ENCODE measurements around the gene WIPI1.

- PRO-cap, result unidirectional peak, minus-strand start at chr17:68134954
These were observed 99.1 kb downstream of the KPNA2 start for GRCh38 chr17:68134700-68135006.

GRCh38 chr17:68161630-68162548, 86.0 kb upstream of the AMZ2 start:
- PRO-cap, result no peak

DNA sequence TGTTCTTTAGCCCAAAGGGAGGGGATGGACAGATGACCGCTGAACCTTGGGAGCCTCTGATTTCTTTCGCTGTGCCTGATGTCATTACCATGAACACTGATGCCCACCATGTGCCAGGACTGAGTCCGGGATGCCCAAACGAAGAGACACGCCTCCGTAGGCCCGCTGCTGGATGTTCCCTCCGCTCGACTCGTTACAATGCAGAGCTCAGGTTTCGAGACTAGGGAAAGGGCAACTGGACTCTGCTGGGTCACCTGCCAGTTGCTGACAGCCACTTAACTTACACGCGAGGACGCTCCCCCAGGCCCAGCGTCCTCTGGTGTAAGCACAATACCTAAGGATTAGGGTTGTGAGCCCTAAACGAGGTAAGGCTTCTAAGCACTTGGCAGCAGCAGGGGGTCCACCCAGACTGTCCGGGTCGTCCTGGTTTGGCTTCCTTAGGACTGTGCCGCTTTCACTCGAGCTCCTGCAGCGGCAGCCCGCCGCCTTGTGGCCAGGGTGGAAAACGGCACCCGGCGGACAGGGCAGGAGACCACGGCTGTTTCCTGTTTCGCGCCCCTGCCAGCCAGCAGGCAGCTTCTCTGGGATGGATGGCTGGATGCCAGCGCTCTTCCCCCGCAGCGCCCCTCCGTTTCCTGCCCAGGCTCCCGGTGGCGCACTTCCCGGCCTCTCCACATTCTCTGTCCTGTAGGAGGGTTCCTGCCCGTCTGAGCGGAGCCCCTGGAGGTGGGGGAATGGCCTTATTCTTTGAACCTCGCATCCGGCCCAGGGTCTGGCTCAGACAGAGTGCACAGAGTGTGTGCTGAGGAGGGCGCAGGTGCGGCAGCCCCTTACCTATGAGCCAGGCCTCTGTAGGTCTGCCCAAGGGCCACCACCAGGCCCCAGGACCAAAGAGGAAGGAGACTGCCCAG, 47.1 kb upstream of the AMZ2 start:
- PRO-cap, result bidirectional peak, plus-strand start at position 784 of the sequence, minus-strand start at position 489 of the sequence

- PRO-cap, result no peak
These were observed 1.5 kb downstream of the AMZ2 start for GRCh38 chr17:68249201-68249833.

- PRO-cap, result no peak
These were observed 1.5 kb downstream of the SLC16A6 start for GRCh38 chr17:68289253-68290044.

DNA sequence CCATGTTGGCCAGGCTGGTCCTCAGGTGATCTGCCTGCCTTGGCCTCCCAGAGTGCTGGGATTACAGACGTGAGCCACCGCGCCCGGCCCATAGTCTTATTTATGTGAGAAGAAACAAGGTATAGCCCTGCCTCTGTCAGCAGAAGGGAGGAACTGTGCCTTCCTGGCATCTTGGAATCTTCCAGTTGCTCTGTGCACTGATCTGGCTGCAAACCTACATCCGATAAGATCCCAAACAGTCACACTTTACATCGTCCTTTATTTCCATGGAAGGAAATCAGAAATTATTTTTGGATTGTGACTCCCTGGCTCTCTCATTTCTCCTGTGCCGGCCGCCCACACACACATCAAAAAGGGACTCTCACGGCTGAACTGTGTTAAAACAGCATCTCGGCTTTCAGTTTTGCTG, 23.3 kb downstream of the WIPI1 start:
- PRO-cap, result no peak

DNA sequence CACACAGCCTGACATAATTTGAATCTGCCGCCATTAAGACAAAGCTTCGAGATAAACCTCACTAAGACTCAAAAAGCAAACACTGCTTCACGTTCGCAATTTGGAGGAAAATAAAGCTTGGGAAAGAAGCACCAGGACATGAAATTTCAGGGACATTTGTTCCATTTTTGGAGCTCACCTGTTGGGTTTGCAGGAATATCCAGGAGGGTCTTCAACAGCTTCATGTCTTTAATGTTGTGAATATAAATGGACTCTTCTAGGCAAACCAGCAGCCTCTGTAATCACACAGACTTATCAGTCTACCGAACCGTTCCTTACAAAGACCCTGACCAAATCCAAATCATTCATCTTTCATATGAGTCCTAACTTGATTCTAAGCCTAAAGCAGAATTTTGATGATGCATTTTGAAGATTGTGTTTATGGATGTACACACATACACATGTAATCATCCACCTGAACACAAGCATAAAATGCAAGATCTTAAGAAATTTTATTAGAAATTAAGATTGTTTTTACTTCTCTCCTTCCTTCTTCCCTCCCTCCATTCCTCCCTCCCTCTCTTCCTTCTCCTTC, 12.9 kb downstream of the WIPI1 start:
- PRO-cap, result no peak

- PRO-cap, result no peak
These were observed 3.1 kb downstream of the WIPI1 start for GRCh38 chr17:68454081-68454755.

- PRO-cap, result unidirectional peak, minus-strand start at chr17:68457496; bidirectional peak, plus-strand start at chr17:68457891, minus-strand start at chr17:68457628
These were observed at the start of gene WIPI1 for GRCh38 chr17:68457014-68457734. Gene WIPI1 (minus strand): TSS chr17:68457496.

DNA sequence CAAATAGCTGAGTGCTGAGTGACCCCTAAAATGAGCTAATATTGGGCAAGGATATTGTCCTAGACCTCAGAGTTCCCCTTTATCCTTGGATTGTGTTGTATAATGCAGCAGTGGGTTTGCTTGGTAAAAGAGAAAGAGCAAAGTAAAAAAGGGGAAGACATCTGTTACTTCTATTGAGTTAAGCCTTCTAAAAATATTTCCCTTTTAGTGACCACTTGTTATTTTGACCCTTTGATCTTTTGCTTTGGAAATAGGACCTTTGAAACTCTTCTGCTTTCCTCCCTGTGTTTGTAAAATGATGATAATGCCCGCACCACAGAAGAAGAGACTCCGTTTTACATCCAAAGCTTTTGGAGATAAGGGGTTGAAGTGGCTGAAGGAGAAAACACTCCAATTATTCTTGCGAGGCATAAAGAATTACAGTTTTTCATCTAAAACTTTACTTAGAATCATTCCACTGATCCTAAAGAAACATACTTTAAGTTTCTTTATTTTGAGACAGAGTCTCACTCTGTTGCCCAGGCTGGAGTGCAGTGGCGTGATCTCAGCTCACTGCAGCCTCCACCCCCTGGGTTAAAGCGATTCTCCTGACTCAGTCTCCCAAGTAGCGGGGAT, 26.9 kb upstream of the PRKAR1A start:
- PRO-cap, result no peak

DNA sequence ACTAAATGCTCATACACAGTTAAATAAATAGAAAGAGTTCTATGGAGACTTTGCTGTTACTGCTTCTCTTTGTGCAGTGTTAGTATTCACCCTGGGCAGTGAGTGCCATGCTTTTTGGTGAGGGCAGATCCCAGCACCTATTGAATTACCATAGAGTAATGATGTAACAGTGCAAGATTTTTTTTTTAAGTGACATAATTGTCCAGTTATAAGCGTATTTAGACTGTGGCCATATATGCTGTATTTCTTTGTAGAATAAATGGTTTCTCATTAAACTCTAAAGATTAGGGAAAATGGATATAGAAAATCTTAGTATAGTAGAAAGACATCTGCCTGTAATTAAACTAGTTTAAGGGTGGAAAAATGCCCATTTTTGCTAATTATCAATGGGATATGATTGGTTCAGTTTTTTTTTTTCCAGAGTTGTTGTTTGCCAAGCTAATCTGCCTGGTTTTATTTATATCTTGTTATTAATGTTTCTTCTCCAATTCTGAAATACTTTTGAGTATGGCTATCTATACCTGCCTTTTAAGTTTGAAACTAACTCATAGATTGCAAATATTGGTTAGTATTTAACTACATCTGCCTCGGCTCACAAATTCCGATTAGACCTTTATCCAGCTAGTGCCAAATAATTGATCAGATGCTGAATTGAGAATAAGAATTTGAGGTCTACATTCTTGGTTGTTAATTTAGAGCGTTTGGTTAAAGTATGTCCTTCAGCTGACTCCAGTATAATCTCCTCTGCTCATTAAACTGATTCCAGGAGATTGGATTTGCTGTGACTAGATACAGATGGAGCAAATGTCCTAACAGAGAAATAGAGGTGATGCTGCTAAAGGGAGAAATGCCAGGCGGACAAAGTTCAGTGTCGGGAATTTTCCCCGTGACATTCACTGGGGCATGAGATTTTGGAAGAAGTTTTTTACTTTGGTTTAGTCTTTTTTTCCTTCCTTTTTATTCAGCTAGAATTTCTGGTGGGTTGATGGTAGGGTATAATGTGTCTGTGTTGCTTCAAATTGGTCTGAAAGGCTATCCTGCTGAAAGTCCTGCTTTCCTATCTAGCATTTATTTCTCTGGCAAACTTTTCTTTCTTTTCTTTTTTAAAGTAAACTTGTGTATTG, 18.8 kb downstream of the PRKAR1A start:
- PRO-cap, result no peak

DNA sequence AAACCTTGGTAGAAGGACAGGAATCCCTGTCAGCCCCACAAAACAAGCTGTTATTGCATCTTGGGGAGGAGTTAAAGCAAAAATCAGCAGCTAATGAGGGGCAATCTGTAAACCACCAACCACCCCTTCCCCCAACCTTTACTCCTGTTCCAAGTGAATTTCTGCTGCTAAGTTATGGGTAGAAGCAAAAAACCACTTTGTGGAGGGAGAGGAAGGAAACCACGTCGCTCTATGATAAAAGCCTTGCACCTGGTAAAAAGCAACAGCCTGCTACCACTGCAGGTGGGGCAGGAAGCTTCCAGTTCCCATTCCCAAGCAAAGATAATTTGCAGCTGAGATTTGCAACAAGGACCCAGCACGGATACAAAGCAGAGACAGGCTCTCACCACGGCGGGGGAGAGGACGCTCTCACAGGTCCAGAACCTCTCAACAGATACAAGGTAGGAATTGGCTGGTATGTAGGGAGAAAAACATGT, 10.7 kb downstream of the ABCA8 start:
- PRO-cap, result no peak

GRCh38 chr17:69090824-69091374, 30.2 kb upstream of the ABCA9 start:
- PRO-cap, result no peak

DNA sequence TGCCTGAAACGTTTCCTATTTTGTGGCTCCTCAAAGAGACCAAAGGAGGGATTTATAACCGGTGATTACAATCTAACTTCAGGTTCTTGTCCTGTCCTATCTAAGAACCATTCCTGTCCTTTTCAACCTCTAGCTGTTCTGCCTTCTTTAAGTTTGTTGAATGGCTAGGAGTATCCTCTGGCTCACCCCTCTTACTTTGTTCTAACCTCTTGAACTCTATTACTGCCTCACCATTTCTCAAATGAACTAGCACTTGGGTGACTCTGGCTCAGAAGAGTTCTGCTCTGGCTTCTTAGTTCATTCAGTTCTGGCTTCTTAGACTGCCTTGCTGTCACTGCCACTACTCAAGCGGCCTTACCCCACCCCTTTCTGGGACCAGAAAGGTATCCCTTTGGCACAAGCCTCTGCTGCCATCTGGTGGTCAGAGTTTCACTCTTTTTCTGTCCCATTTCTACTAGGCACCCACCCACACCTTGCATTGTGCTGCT, 6.7 kb upstream of the ABCA10 start:
- PRO-cap, result no peak

DNA sequence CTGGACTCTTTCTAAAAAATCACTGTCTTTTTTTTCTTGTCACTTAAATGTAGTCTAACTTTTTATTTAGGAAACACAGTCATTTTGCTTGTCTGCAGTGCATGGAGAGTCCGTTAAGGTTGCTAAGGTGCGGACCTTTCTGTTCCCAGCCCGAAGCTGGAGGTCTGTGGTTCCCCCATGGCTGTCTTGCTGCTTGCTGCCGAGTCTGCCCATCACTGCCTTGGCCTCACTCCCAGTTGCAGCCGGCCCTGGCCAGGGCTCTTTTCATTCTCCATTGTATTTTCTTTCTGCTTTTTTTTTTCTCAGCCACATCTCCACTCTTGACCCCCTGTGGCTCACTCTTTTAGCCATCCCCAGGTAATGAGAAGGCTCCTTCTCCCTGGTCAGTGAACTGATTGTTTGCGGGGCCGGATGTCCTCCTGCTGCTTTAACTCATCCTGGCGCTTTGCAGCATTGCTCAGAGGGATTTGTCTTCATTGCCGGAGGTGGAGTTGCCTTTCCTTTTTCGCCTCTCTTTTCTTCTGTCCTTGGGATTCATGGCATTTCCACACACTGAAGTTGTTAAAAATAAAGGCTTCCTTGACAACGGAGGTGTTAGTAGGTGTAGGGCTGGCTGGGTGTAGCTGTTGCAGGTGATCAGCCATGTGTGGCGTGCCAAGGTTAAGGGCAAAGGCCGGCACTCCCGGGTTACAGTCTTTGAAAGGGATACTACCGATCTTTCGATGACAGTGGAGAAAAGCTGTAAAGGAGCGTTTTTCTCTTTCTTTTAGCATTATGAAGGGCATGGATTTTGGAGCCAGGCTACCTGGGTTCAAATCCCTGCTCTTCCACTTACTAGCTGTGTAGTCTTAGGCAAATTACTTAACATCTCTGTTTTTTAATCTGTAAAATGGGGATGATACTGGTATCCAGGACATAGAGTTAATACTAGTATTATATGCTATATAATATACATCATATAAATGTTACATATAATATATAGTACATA, 34.1 kb downstream of the MAP2K6 start:
- PRO-cap, result no peak

GRCh38 chr17:69501206-69501907, 86.9 kb downstream of the MAP2K6 start:
- PRO-cap, result no peak

DNA sequence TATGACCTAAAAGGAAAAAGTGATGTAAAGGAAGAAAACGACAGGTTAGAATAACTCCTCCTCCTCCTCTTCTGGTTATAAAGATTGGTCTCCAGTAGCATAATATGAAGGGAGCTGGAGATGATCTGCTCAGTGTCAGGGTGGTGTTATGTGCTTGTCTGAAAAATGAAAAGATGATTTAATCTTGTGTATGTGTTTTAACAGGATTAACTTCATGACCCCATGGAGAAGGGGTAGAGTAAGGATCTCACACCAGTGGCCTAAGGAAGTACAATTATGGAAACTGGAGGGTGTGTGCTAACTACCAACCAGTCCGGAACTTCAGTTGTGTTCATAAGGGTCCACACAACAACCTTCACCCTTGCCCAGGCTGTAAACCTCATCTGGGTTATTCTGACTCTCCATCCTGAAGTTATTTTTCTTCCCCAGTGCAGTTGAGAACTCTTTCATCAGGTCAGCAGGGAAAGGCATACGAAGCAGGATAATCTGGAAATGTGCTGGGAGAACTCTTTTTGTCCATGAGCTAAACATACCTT, 158.8 kb downstream of the MAP2K6 start:
- PRO-cap, result no peak

DNA sequence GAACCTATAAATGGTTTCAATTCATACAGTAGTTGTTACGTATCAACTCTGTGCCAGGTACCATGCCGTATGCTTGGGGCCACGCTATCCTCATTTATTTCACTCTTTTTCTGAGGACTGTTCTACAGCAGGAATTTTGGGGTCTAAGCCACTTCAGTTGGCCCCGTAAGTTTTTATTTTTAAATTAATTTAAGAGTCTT, 14.0 kb downstream of the KCNJ16 start:
- PRO-cap, result no peak

GRCh38 chr17:70128520-70129326, 40.6 kb upstream of the KCNJ2 start:
- PRO-cap, result no peak

GRCh38 chr17:70167897-70168428, 1.4 kb upstream of the KCNJ2 start:
- PRO-cap, result unidirectional peak, plus-strand start at chr17:70168285

All from sciatic nerve (tissue), 1 donor.